ENCODE results near the gene ZNF286A.

DNA sequence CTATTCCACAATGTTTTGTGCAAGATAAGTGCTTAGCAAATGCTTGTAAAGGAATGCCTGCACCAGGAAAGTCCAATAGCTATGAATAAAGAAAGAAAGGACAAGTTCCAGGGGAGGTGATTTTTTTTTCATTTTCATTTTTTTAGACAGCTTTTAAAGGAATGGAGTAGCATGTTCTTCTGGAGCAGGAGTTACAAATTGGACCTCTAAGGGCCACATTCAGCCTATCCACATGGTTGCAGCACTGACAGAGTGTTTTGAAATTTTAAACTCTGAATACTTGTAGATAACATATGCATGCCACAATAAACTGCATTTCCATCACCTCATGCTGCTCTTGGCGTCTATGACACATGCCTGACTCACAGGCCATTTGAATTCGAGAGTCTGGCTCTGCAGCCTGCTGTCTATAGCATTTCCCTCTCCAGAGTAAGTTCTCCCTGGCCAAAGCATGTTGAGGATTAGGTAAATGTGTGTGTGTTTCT, 28.8 kb upstream of the MYOCD start:
- RRBS = no CpG with 5 or more reads among the region's 2 CpGs

GRCh38 chr17:12690966-12691694, 25.4 kb downstream of the MYOCD start:
- RRBS = no CpG with 5 or more reads among the region's 11 CpGs

- RRBS = no CpG with 5 or more reads among the region's 8 CpGs
These were observed 1.1 kb downstream of the ARHGAP44 start for GRCh38 chr17:12790438-12790717.

DNA sequence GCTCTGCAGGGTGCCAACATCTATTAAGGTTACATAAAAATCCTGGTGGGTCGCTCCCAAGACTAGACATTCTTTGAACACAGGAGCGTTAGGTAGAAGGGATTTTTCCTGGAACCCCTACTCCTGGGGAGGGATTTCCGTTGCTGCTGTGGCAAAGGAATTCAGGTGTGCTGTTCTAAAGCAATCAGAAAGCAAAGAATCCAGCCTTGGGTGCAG, 1.3 kb downstream of the ARHGAP44 start:
- RRBS = no CpG with 5 or more reads among the region's 3 CpGs

- RRBS = no CpG with 5 or more reads among the region's 4 CpGs
These were observed 26.3 kb downstream of the ARHGAP44 start for GRCh38 chr17:12815424-12816221.

DNA sequence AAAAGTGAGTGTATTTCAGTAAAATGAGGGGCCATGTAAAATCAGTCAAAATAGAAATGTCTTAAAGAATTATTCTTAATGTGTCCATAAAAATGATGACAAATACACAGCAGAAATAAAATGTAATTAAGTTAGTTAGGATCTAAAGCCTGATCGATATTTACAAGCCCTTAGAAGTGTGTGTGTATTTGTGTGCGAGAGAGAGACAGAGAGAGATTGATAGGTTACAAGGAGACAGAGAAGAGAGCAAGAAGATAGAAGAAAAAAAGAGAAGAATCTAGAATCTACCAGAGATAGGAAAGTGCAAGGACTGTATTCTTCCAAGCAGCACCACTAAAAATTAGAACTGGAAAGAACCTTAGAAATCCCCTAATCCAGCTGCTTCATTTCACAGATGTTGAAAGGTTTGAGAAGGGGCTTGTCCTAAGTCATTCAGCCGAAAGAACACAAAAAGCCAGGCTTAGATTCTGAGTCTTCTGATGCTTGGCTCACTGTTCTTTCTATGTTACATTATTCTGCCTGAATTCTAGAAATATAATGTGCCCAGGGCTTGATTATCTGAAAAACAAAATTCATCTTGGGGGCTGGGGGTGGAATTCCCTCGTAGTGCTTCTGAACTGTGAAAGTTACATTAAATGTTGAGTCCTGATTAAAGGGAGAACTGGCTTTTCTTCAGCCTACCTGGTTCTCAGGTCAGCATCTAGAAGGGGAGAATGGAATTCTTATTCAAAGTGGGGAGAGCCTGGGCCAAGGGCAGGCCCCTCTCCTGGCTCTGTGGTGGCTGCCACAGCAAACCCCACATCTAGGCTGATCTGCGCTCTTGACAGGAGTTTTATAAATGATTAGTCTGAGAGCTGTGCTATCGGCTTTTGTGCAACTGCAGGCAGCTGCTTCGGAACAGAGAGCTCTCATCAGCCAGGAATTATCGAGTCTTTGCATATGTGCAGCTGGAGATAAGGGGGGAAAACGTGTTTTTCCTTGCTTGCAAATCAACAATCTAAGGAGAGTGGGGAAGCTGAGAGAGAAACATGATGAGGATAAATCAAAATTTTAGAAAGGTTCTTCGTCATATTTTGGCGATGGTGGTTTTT, 92.0 kb downstream of the HS3ST3A1 start:
- RRBS = no CpG with 5 or more reads among the region's 11 CpGs

- RRBS = no CpG with 5 or more reads among the region's 7 CpGs
These were observed 225.2 kb downstream of the HS3ST3B1 start for GRCh38 chr17:14525947-14526642.

DNA sequence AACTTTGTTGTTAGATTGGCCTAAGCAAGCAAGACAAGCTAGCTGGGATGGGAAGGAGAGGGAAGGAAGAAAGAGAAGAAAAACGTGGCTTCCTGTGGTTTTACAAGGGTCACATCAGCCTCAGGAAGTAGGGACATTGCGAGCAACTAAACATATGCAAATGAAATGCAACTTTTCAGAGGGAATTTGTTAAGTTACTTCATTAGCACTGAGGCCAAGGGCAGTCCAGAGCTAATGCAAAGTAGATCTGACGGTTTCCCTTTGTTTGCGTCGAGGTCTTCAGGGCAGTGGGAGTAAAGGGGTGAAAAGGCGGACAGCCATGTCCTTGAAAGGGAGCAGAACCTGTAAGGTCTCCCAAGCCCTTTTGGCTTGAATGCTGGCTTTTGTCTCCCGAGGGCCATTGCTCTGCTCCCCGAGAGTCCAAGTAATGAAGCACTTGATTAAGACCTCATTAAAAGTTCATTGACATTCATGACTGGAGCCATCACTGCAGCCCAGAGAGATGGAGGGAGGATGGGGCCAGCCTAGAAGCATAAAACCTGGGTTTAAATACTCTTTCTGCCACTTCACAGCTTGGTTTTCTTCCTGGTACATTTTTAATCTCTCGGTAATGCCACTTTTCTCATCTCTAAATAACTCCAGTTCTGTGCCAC, 84.9 kb downstream of the PMP22 start:
- RRBS = no CpG with 5 or more reads among the region's 9 CpGs

GRCh38 chr17:15398089-15398849, 56.9 kb upstream of the TEKT3 start:
- RRBS = no CpG with 5 or more reads among the region's 9 CpGs

DNA sequence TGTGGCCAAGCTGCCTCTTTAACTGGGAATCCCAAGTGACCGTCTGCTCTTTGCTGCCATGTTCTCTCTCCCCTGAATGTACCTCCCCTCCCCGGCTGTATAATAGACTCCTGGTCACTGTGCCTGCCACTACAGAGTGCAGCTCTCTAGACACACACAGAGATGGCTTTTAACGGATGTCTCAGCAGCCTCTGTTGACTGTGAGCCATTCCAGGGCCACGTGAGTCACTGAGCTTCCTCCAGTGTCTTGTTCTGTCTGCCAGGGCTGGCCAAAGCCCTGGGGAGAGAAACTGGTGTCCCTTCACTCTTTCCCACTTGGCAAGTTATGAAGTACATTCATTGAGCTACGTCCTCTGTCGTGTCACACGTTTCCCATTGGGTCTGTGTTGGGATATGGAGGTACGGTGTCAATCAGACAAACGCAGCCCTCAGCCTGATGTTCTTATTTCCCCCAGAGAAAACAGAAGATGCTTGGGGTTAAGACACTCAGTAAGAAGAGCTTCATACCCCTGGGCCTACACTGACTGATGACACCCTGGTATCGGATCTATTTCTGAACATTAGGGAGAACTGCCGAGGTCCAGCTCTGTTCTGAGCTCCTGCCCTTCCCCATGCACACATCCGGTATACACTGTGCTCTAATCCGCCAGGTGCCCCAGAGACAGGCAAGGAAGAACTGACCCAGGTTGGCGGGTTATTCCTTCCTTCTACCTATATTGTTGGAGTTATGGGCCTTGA, 57.8 kb upstream of the TEKT3 start:
- RRBS = no CpG with 5 or more reads among the region's 14 CpGs

DNA sequence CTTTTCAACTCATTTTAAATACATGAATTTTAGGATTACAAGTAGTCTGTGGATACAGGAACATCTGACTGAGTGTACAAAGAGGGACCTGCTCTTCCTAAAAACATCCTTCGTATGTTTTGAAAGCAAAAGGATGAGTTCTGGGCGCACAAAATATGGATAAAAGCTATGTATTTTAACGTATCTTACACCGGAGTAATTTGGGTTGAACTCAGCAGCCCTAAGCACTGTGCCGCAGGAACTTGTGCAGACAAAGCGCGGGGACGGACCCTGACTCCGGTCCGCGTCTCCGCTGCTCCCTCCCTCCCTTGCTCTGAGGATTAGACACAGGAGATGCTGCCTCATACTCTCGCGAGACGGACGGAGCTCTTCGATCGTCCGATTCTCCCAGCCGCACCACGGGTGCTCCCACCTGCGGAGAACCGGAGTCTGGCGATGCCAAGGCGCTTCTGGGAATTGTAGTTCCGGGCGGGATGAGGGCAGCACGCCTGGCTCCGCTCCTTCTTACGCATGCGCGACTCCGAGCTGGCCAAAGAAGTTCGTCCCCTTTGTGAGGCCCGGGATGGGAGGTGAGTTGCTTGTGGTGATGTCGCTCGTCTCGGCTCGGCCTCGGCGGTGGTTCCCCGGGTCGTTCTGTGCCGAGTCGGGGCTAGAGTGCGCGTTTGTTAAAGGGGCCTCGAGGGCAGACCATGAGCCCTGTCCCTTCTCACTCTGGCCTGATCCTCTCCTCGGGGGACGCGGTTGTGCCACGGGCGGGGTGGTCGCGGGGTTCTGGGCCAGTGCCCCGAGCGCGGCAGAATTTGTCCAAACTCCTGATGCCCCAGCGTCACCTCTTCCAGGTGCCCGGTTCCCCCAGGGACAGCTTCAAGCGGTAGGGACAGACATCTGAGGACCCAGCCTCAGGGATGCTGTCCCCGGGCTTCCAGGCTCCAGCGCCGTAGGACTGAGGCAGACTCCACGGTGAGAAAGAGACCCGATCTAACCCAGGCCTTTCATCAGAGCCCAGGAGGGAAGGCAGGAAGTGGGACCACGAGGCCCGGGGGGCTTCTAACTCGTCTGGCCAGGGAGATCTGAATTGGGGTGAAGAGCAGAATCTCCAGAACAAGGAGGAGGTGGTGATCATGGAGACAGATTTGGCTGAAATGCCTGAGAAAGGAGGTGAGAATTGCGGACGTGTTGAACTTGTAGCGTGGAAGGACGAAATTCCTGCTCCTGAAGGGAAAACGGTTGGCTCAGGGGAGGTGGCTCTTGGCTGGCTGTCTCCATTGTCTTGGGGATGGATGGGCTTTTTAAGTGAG, at the start of gene ZNF286A:
TSS of gene ZNF286A (plus strand) at position 544 of the 1,298 bp plus-strand sequence.
- RRBS = no CpG with 5 or more reads among the region's 74 CpGs

DNA sequence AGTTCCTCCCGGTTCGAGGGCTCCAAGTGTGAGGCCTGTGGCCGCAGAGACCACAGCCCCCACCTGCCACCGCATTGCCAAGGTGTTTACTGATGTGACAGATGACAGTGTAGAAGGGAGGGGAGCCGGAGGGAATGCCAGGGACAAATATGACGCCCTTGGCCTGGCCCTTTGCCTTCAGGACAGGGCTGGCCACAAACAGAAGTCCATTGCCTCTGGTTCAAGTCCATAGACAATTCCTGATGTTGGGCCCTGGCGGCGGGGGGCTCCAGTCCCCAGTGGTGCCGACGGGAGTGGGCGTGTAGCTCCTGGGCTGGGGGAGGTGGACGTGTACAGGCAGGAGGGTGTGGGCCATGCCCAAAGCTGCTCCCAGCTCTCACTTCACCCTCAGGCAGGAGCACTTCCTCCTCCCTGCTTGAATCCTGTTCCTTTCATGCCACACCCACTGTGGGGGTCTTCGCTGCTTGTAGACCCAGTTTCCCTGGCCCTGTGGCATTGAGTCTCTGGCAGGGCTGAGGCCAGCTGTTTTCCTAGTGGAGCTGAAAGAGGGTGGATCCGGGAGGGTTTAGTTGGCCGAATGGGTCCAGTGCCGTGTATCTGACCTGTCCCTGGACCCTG, 3.3 kb downstream of the ADORA2B start:
- RRBS = no CpG with 5 or more reads among the region's 16 CpGs

DNA sequence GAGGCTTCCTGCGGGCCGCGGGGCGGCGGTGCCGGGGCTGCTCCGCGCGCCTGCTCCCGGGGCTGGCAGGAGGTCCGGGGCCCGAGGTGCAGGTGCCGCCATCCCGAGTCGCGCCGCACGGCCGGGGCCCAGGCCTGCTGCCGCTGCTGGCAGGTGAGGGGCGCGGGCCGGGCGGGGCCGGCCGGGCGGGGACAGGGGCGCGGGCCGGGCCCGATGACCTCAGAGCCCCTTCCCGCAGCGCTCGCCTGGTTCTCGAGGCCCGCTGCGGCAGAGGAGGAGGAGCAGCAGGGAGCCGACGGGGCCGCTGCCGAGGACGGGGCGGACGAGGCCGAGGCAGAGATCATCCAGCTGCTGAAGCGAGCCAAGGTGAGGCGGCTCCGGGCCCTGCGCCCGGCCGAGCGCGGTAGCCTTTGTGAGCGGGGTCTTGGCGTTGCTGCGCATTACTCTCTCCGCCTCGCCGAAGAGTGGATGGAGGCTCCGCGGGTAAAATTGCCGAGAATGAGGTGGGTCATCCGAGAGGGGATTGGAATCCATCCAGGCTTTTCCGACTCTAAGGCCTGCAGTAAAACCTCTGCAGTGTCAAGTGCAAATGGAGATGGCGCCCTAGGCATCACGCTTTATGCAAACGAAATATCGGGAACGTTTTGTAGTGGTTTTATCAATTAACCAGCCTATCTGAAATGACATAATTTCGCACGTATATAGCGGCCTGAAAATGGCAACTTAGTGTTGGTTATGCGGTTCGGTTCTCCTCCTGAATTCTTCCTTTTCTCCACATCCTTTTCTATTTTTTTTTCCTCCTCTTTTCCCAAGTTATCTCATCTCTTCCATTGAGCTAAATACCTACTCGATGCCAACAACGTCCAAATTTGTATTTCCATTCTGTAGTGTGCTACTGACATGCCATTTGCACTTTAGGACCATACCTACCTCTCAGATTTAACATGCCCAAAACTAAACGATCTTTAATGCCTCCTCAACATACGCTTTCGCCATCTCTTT, 557 bp downstream of the TTC19 start:
- RRBS = 2% methylated on average over 19 of the region's 79 CpGs

- RRBS = no CpG with 5 or more reads among the region's 1 CpG
These were observed 42.9 kb downstream of the TTC19 start for GRCh38 chr17:16042424-16043010.

DNA sequence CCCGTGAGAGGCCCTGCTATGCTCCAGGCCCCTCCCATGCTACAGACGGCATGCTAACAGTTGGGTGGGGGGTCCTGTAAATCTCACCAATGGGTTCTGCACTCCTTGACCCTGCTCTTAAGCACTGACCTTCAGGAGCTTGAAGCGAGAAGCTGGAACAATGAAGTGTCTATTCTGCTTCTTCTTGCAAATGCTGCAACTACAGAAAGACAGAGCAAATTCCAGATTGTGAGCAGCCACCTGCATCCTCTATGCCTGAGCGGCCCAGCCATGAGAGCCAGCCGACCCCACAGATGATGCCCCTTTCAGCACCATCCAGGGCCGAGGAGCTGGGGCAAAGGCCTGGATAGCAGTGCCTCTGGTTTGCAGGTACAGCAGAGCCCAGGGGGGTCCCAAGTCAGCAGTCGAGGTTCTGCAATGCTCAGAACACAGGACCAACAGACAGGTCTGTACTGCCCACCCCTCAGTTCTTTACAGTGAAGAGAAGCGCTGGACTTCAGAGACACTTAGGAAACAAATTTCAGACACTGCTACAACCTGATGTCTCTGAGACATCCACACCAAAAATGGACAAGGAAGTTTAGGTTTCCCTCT, 4.7 kb downstream of the CENPV start:
- RRBS = no CpG with 5 or more reads among the region's 8 CpGs

DNA sequence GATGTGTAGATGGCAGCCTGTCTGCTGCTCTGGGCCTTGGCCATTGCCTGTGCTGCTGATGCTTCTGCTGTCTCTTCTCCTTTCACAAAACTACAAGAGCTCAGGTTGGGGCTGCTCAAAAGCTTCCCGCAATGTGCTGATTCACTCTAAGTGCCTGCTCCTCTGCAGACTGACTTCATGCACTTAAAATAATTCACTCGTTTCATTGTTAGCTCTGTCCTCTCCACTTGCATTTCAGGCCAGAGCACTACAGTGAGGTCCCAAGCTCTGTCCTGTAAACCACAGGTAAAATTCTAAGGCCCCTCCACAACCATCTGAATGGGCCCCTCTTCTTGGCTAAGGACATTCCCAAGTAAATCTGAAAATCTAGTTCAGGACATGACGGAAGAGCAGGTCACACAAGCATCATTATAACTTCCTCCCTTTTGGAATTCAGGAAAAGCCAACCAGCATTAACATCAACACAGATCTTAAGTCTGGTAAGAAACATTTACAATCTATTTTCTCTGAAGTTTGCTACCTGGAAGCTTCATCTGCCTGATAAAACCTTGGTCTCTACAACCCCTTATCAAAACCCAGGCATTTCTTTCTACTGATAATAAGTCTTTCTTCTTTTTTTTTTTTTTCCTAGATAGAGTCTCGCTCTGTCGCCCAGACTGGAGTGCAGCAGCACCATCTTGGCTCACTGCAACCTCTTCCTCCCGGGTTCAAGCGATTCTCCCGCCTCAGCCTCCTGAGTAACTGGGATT, 16.0 kb downstream of the UBB start:
- RRBS = no CpG with 5 or more reads among the region's 8 CpGs

- RRBS = no CpG with 5 or more reads among the region's 8 CpGs
These were observed 16.8 kb upstream of the TRPV2 start for GRCh38 chr17:16398436-16399138.

- RRBS = no CpG with 5 or more reads among the region's 12 CpGs
These were observed 25.6 kb downstream of the TRPV2 start for GRCh38 chr17:16440655-16441673.

DNA sequence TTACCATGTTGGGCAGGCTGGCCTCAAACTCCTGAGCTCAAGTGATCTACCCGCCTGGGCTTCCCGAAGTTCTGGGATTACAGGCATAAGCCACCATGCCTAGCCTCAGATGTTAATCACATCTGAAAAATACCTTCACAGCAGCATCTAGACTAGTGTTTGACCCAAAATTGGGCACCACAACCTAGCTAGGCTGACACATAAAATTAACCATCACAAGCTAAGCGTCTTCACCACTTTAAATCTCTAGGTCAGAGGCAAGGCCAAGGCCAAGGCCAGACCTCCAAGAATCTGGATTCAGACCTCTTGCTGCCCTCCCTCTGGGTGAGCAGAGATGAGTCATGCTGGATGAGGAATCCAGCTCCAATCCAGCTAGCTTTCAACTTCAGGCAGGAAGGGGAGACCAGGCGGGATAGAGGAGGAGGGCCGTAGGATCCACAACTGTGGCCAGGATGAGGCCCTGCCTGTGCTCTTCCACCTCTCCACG, 14.9 kb downstream of the LRRC75A start:
- RRBS = no CpG with 5 or more reads among the region's 6 CpGs

DNA sequence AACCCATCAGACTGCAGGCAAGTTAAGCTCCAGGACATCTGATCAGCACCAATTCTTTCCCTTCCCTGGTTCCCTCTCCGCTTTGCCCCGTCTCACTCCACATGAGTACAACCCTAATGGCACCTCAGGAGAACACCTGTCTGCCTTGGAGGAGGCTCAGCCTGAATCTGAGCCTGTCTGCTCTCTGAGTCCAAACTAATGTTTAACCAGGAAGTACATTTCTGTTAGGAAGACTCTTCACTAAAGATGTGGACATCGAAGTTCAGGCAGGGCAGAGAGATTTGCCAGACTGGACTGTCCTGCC, 29.1 kb upstream of the LRRC75A start:
- RRBS = no CpG with 5 or more reads among the region's 3 CpGs

All from BE2C (cell line).